Occipital lobe (tissue), 2 donors: ENCODE data around the genes VWA5B1 and DDOST.

DNA sequence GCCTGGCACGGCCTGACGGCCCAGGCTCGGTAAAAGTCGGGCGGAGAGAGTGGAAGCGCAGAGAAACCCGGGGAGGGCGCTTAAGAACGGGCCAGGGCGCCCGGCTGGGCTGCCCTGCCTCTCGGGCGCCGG is 319 bp upstream of the NBL1 start:
- RAMPAGE, long total RNA, result no peak

DNA sequence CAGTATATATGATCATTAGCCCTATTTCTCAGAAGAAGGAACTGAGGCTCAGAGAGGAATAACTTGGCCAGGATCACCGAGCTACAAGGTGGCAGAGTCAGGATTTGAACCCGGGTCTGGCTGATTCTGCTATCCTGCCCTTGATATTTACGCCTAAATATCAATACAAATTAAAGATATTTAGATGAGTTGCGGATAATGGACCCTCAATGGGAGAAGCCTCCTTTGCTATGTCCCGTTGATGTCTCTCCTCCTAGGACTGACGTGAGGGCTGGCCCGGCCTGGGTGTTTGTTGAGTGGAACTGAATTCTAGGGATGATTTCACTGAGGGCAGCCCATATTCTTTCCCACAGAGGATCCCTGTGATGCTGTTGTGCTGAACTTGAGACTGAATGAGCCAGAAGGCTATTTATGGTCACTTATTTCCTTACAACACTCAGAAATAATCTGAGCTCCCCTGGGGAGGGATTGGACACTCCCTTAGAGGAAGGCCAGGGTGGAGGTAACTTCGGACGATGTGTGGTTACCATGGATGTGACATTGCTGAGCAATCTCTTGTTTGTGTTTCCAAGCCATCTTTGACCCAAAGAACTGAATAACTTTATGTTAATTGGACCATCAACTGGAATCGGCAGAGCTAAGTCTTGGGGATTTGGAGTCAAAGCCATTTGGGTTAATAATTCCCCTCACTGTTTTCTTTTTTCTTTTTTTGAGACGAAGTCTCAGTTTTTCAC is 5.0 kb upstream of the TMCO4 start:
- RAMPAGE, long total RNA, result no peak

- RAMPAGE, long total RNA, result no peak
Observed at GRCh38 chr1:20282554-20283077, 8.1 kb upstream of the VWA5B1 start.

- RAMPAGE, long total RNA, result no peak
Observed at GRCh38 chr1:20290445-20291168, at the start of gene VWA5B1. VWA5B1 (plus strand) TSS chr1:20290875.

- RAMPAGE, long total RNA, result no peak
Observed at GRCh38 chr1:20302010-20302448, 11.4 kb downstream of the VWA5B1 start.

- RAMPAGE, long total RNA, result no peak
Observed at GRCh38 chr1:20350113-20350312, 59.3 kb downstream of the VWA5B1 start.

DNA sequence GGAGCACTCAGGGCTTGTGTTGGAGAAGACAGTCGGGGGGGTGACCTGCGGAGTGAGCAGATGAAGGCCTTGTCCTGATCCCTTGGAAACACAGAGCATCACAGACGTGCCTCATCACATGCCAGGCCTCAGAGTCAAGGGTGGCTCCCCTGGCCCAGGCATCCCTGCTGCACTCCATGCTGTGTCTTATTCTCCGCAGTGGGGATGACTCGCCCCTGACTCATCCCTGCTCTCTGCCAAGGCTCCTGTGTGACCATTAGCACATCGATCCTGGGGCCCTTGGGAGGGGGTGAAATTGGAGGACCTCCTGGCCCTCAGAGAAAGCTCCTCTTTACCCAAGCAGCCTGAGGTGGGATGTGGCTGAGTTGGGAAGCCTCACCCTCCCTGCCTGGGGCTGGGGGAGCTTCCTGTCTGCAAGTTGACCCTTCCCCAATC is 74.8 kb downstream of the CAMK2N1 start:
- RAMPAGE, long total RNA, result no peak

DNA sequence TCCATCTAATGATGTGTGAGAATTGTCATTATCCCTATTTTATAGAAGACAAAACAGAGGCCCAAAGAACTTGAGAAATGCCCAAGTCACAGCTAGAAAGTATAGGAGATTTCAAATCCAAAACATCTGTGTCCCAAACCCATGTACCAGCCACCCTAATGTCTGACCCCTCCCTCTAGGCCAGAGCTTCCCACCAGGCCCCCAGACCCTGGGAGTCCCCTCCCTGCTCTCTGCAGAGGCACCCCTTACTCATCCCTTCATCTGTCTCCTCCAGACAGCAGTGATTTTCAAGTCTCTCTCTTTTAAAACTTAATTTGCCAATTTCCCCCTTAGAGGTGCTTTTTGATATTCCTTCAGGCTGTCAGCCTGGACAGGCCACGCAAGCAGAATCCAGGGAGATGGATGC is 6.3 kb downstream of the CAMK2N1 start:
- RAMPAGE, long total RNA, result no peak

DNA sequence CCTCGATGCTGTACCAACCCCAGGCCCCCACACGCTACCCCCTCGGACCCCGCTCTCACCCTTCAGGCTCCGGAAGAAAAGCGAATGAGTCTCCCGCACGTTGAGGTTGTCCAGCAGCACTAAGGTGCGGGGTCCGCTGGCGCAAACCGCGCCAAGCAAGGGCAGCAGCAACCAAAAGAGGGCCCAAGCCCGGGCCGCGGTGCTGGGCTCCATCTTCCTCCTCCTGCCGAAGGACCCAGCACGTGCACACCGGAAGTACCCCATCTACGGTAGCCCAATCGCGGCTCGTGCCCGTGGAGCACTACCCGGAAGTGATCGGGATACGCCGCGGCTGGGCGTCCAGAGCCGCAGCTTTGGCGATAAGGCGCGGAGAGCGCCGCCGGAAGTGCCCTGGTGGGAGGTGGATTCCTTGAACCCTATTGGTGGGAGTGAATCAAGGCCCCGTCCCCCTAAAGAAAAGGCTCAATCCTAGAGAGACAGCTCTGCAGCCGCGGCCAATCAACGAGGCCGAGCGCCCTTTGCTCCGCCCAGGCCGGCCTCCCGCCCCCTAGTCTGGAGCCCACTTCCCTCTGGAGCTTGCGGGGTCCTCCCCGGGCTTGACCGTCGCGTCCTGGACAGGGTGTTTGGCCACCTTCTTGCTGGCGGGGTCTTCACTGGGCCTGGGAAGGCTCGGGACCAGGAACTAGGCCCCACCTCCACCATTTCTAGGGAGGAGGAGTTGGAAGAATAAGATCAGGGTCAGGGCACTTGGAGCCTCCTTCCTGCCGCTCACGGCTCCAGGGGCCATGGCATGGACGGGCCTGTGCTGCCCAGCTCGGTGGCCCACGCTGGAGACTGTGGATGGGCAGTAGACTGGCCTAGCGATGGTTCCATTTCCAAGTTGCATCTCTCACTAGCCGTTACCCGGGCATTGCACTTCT is at the start of gene DDOST:
Gene DDOST, minus strand, starts transcription at position 232 of the 920 bp plus-strand sequence.
- RAMPAGE, long total RNA, result start-site peak on the minus strand centred at position 310 of the sequence, 164 bp wide, 445 and 349 reads in 2 replicates

DNA sequence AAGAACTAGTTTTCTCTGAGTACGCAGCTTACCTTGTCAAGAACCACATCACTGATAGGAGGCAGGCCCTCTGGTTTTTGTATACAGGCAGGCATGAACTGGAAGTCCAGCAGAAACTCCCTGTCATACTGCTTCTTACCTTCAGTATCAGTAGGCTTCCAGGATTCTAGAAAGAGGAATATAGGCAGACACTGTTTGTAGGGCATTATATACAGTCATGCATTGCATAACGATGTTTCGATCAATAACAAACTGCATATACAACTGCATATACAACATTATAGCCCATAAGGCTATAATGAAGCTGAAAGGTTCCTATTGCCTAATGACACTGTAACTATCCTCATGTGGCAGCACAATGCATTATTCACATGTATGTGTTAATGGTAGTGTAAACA is 108.2 kb upstream of the HP1BP3 start:
- RAMPAGE, long total RNA, result no peak

- RAMPAGE, long total RNA, result no peak
Observed at GRCh38 chr1:21149389-21149835, 27.3 kb downstream of the EIF4G3 start.

DNA sequence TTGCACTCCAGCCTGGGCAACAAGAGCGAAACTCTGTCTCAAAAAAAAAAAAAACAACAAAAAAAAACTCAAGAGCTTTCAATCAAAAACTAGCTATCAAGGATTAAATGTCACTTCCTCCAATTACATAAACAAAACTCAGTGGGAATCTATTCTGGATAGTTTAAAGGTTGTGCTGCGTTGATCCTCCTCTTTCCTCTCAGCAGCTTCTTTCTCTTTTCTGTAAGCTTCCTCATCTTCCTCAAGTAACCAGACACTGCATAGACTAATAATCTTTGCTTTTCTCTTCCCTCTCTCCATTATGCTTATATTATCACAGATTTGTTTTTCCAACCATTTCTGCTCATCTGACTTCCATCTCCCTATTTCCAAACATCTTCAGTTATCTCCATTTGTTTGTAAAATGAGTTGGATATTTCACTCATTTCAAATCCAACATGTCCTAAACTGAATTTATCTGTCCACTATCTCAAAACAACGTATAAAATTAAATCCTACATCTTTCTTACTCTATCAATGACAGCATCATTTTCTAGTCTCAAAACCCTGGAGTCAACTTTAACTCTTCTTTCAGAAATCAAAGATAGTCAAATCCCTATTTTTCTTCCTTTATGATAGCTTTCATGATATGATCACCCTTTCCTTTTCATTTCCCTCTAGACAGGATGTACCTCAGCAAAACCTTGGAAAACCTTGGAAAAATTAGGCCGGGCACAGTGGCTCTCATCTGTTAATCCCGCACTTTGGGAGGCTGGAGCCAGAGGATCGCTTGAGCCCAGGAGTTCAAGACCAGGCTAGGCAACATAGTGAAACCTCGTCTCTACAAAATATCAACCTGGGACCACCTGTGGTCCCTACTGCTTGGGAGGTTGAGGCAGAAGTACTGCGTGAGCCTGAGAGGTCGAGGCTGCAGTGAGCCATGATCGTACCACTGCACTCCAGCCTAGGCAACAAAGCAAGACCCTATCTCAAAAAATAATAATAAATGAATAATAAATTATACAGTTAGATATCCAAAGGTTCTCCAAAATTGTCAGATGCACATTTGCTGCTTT is 20.3 kb downstream of the EIF4G3 start:
- RAMPAGE, long total RNA, result no peak

DNA sequence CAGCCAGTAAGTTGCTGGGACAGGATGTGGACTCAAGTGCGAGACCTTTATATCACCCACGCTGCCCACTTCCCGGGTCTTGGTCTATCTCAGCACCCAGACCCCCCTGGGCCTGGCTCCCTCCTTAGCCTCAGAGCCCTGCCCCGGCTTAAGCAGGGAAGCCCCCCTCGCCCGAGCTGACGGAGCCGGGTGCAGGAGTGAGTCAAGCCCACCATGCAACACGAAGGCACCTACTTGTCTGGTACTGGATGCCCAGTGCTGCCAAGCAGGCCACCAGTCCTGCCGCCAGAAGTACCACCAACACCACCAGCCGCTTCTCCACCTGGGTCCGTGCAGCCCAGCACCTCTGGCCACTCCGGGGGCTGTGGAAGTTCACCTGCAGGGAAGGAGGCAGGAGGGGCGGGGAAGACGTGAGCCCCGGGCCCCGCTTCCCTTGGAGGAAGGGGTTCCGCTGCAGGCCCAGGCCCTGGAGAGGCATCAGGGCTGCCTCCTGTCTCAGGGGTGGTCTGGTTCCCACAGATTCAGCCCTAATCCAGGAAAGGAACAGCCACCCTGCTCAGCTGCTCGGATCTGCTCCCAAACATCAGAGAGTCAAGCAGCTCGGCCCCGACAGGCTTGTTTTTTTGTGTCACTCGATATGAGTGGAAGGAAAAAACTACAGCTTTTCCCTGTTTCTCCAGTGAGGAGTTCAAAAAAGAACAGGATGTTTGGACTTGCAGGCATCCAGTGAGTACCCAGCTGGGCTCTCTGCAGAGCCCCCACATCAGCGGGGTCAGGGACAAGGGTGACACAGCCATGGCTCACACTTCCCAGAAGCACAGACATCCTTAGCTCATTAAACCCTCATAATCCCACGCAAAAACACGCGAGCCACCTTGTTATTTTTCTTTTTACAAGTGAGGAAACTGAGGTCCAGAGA is 11.0 kb downstream of the ECE1 start:
- RAMPAGE, long total RNA, result no peak

- RAMPAGE, long total RNA, result no peak
Observed at GRCh38 chr1:21279876-21280634, 10.2 kb downstream of the ECE1 start.

DNA sequence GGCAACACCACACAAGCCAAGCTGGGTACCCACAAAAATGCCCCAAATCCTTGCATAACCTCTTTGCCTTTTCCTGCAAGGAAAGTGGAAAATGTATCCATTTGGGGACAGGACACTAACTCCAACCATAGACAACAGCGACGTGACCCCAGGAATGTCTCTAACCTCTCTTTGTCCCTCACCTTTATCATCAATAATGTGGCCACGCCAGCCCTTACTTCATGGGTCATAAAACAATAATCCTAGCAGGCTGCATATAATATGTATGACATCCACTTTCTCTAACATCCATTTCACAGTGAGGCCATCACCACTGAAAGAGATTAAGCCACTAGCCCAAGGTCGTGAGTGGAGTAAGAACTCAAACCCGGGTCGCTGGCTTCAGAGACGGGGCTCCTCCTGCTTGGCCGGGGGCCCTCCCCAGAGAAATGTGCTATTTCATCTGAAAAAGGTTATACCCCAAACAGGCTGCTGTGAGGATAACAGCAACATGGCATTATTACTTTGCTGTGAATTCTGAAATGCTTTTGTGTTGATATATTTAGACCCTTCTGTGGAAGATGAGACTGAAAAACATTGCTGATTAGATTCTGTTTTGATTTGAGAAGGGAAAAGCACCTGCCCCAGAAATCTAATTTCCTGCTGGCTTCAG is 2.0 kb downstream of the ECE1 start:
- RAMPAGE, long total RNA, result no peak

DNA sequence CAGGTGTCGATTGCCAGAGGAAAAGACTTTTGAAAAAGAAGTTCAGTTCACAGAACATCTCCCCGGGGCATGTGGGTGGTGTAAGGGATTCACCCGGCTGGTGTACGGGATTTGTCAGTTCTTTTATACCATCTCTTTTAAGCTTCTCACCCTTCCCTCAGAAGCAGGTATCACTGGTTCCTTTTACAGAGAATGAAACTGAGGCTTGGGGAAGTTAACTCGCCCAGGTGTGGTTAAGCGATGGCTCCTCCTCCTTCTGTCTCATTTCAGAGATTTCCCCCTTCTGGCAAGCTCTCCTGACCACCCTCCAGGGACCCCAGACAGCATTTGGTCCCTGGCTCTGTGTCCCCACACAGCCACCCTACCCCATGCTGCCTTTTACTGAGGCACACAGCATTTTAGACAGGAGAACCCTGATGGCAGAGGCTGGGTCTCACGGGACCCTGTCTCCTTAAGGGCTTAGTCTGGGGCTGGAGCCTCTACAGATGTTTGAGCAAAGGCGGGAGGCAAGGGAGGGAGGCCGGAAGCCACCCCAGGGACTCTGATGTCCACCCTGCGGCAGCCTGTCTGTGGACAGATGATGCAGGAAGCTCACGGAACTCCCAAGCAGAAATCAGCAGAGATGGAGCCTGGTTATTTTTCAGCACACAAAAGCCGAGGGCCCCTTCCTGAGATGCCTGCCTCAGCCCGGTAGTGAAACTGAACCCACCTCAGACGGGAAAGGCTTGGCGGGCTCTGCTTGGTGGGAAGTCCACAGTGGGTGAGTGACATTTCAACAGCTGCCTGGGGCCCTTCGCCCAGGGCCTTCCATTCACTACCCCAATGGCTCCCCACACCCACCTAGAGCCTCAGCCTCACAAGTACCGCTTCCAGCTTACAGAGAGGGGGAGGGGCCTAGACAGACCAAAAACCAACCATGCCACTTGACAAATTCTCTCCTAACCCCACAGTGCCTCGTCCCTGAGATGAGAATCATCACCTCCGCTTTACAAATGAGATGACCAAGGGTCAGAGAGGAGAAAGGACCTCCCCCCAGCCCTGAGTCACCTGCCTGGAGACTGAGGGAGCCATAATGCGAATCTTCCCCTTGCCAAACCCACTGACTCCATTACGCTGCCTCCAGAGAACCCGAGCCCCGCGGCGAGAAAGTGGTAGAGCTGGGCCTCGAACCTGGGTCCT is 3.1 kb upstream of the ECE1 start:
- RAMPAGE, long total RNA, result no peak

GRCh38 chr1:21310663-21311165 is 20.5 kb upstream of the ECE1 start:
- RAMPAGE, long total RNA, result no peak

DNA sequence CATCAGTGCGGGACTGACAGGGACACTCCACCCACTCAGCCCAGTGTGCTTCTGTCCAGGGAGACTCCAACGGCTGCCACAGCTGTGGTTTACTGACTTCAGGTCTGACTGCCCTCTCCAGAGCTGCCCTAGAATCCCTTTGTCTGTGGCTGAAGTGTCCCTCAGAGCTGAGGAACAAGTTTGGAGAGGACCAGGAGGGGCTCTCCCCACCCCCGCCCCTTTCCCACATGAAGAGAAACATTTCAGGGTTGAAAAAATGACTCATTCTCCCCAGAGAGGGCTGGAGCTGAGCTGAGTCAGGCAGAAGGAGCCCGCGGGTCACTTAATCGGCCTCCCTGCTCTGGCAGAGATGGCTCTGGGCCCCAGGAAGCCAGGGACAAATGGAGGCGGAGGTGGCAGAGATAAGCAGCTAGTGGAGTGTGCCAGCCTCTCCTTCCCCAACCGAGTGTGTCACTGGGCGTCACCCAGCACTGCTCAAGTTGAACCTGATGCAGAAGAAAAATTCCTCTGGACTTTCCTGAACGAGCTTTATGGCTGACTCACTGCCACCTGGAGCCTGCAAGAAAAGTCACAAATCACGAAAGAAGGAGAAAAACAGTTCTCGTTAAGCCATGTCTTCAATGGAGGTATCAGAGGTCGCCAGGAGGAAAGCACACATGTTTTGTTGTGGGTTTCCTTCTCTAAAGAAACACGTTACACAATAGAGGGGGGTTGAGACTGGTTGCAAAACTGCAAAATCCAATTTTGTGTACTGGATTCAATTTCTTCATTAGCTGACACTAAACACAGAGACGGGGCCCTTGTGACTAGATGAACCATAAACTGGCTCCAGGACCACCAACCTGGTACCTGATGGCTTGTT is 34.3 kb upstream of the ECE1 start:
- RAMPAGE, long total RNA, result no peak

- RAMPAGE, long total RNA, result no peak
Observed at GRCh38 chr1:21345029-21345415, 54.8 kb upstream of the ECE1 start.

DNA sequence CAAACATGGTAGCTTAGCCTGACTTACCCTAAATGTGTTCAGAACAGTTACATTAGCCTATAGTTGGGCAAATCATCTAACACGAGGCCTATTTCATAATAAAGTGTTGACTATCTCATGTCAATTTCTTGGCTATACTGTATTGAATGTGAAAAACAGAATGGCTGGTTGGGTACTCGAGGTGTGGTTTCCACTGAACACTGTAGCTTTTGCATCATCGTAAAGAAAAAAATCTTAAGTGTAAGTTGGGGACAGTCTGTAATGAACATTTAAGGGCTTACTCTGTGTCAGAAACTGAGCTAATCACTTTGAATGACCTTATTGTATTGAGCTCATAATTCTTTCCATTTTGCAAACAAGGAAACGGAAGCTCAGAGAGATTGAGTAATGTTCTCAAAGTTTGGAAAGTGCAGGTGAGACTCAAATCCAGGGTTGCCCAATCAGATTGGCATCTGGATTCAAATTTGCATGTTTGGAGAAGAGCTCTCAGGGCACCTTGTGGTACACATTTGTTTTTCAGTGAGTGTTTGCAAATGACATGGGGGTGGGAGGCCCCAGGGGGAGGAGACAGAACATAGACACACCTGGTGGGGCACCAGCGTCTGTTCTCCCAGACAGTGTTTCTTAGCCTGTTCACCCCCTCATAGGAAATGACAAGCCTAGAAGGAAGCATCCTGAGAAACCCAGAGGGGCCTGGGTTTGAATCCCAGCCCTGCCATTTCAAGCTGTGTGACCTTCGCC is 7.9 kb downstream of the ALPL start:
- RAMPAGE, long total RNA, result no peak